Myometrial cell (primary cell): ENCODE measurements around a stretch of chr17.

GRCh38 chr17:77546627-77547429 is 265.5 kb downstream of the SEPTIN9 start:
- RAMPAGE, long total RNA, result no peak

DNA sequence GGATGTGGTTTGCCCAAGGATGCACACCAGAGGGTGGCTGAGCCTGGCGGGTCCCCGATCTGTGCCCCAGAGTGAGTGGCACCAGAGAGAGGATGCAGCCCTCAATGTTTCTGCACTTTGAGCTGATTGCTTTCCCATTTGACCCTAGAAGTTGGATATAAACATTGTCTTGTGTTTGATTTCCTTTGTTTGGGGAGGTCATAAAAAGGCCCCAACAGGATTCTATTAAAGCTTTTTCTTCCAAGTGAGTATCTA is 329.3 kb downstream of the SEPTIN9 start:
- RAMPAGE, long total RNA, result no peak

DNA sequence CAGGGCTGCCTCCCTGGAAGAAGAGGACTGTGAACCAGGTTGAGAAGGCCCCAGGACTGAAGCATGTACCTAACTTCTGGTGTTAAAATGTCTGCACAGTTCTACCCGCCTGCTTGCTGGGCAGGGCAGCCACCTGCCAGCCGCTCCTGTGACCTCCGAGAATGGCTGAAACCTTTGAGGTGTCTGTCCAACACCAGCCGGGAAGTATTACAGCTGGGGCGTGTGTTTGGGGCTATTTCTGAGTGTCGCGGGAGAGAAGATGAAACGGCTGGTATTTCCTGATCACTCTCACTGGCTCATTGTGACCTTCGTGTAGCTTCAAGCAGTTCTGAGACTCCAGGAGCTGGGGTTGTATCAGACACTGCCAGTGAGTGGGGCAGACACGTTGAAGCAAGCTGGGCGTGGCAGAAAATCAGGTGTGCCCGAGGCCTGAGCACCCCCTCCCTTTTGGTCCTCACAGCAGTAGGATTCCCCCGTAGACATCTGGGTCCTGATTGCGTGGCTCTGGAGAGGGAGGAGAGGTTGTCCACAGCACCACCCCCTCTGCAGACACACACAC is 93.8 kb upstream of the TNRC6C start:
- RAMPAGE, long total RNA, result no peak

DNA sequence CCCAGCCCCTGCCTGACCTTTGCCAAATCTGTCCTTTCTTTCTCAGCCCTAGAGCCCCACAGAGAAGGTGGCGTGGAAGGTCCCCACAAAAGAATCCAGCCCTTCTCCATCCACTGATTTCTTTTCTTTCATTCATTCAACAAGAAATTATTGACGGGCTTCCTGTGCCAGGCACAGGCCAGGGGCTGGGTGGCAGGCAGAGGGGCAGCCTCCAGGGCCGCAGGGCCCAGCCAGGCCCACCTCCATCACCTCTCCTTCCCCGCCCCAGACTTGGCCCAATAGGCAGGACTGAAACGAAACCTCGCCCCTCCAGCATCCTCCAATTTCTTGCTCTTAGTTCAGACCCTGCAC is 79.0 kb upstream of the TNRC6C start:
- RAMPAGE, long total RNA, result no peak

DNA sequence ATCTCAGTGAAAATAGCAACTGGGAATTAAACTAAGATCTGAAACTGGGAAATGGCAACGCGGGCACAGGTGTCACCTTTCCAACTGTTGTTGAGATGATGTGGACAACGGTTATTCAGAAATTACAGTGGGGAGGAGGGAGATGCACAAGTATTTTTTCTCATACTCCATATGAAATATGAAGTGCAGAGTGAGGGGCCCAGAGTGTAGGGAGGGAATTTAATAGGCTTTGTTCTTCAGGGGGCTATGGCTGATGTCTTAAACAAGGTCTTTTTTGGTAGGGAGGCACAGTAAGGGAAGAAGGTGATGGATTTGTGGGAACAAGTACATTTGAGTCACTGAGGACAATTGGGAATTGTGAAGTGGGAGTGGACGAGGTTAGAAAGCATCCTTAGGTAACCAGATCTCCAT is 6.1 kb downstream of the TNRC6C start:
- RAMPAGE, long total RNA, result no peak

DNA sequence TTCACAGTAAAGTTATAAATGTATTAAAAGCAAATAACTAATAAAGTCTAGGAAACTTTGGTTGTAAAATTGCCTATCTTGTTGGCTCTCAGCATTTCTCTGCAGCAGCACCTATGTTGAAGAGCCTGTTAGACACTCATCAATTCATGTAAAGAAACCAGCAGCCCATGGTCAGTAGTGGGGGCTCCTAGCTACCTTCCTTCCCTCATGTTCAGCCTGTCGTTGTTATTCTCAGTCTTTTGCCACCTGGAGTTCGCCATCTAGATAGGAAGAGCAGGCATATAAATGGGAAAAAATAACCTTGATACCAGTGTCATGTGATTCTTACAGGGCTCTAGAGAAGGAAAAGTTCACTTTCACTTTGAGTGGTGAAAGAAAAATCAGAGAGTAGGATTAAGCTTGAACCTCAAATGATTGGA is 39.2 kb downstream of the TMC6 start:
- RAMPAGE, long total RNA, result no peak

- RAMPAGE, long total RNA, result no peak
Observed at GRCh38 chr17:78104937-78105746, 23.4 kb downstream of the TMC6 start.

- RAMPAGE, long total RNA, result no peak
Observed at GRCh38 chr17:78140253-78141227, 5.6 kb upstream of the C17orf99 start.

DNA sequence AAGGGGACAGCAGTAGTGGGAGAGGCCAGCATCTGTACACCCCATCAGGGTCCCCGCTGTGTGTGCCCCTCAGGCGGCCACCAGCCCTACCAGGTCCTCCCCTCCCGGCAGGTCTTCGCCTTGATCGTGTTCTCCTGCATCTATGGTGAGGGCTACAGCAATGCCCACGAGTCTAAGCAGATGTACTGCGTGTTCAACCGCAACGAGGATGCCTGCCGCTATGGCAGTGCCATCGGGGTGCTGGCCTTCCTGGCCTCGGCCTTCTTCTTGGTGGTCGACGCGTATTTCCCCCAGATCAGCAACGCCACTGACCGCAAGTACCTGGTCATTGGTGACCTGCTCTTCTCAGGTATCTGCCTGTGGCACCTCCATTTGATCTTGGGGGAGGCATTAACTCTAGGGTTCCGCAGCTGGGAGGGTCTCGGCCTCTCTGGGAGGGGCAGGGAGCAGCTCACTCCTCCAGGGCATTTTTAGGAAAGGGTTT is 2.4 kb downstream of the SYNGR2 start:
- RAMPAGE, long total RNA, result no peak

DNA sequence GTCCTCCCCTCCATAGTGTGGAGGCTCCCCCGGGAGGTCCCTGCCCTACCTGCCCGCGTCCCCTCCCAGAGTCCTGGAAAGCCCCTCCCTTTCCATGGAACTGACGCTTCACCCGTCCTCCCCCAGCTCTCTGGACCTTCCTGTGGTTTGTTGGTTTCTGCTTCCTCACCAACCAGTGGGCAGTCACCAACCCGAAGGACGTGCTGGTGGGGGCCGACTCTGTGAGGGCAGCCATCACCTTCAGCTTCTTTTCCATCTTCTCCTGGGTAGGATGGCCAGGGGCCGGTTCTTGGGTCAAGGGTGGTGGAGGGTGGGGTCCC is 3.0 kb downstream of the SYNGR2 start:
- RAMPAGE, long total RNA, result no peak

- RAMPAGE, long total RNA, result no peak
Observed at GRCh38 chr17:78174236-78175338, 6.2 kb downstream of the SYNGR2 start.

GRCh38 chr17:78271415-78272509 is 40.3 kb downstream of the TMEM235 start:
- RAMPAGE, long total RNA, result no peak

DNA sequence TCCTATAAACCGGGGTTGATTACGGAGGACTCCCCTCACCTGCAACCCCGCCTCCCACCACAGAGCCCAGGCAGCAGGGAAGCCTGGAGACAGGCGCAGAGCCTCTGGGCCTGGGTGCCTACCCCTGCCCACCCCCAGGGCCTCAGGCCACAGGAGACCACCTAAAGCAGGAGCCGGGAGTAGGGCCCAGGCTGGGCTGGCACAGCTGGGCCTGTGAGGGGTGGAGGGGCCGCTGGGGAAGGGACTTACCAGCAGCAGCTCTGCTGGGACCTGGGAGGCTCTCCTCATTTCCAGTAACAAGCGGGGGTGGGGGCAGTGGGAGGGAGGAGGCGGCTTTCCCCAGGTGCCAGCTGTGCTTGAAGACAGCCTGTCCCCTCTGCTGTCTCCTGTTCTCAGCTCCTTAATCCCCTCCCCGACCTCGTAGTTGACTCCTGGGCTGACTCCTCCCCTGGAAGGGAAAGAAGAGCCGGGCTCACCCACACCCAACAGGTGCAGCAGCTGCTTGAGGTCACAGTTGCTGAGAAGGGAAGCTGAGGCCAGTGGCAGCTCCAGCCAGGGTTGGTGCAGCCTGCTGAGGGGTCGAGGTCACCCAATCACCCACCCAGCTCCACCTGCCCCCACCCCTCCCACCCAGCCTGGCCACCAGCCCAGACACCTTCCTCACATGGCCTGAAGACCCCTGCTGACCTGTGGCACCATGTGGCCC is 46.9 kb downstream of the TMEM235 start:
- RAMPAGE, long total RNA, result no peak

GRCh38 chr17:78341328-78342023 is 18.4 kb downstream of the SOCS3 start:
- RAMPAGE, long total RNA, result no peak

GRCh38 chr17:78411134-78411931 is 32.9 kb downstream of the PGS1 start:
- RAMPAGE, long total RNA, result no peak

- RAMPAGE, long total RNA, result no peak
Observed at GRCh38 chr17:78419972-78420682, 41.7 kb downstream of the PGS1 start.

DNA sequence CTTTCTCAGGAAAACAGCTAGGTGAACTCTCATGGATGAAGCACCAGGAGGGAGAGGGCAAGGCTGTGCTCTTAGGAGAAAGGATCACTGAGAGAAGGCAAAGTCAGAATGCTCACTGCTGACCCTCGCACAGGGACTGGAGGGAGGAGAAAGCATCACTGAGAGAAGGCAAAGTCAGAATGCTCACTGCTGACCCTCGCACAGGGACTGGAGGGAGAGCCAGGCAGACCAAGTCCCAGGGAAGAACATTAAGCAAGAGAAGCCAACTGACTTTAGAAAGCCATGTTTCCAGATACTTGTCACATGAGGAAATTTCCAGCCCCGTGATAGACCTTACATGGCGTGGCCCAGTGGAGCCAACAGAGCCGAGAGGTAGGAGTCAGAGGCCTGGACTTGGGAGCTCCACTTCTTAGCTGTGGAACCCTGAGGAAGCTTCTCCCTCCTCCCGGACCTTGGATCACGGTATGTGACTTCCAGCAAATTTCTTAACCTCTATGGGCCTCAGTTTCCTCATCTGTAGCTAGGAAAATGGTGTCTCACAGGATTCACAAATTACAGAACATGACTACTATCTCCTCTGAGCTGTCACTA is 102.2 kb upstream of the DNAH17 start:
- RAMPAGE, long total RNA, result no peak

DNA sequence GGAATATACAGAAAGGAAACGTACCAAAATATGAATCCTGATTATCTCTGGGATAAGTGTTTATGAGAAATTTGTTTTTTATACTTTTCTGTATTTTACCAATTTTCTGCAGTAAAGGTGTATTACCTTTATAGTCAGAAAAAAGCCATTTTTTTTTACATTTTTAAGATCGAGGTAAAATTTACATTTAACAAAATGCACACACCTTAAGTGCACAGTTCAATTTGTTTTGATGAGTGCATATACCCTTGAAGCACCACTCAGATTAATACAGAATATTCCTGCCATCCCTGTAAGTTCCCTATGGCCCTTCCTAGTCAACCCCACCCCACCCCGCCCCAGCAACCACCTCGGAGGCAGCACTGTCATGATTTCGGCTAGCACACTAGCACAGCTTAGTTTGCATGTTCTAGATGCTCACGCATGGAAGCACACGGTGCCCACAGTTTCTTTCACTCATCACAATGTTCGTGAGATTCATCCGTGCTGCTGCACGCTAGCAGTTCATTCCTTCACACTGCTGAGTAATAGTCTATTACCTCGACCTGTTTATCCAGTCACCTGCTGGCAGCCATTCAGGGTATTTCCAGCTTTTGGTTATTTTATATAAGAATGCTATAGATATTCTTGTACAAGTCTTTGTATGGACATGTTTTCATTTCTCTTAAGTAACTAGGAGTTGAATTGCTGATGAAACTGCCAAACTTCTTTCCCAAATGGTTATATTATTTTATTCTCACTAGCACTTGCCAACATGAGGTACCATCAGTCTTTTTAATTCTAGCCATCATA is 75.9 kb downstream of the CYTH1 start:
- RAMPAGE, long total RNA, result no peak

GRCh38 chr17:78759581-78760321 is 22.3 kb downstream of the CYTH1 start:
- RAMPAGE, long total RNA, result no peak

DNA sequence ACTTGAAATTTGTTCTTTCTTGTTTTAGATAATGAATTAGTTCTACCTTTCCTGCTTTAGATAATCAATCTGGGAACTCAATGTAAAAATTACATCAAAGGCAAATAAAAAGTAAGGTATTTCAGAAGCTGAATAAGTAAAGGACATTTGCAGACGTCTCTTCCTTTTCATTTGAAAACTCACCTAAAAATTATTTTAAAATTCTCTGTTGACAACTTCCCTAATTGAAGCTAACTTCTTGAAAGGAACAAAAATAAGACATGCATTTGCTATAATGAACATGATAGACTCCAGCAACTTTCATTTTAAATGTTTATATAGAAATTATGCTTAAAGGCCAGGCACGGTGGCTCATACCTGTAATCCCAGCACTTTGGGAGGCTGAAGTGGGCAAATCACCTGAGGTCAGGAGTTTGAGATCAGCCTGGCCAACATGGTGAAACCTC is 6.5 kb downstream of the CYTH1 start:
- RAMPAGE, long total RNA, result no peak